SP-49 (cell line): ENCODE data around the genes BUD13, ZPR1 and APOA4.

DNA sequence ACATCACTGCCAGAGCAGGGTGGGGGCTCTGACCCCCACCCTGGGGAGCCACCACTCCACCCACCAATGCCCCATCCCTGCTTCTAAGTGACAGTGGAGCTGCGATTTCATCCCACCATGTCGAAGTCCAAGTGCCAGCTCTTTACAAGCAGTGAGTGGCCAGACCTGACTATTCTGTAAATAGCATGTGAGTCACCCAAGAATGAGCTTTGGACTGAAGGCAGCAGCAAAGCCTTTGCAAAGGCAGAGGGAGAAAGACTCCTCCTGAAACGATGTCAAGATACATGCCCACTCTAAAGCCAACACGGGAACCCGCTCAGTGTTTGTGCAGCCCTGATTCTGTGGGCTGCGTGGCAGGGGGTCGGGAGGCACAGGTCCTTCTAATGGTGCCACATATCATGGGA, 209.4 kb downstream of the BUD13 start:
- PRO-cap, result no peak

DNA sequence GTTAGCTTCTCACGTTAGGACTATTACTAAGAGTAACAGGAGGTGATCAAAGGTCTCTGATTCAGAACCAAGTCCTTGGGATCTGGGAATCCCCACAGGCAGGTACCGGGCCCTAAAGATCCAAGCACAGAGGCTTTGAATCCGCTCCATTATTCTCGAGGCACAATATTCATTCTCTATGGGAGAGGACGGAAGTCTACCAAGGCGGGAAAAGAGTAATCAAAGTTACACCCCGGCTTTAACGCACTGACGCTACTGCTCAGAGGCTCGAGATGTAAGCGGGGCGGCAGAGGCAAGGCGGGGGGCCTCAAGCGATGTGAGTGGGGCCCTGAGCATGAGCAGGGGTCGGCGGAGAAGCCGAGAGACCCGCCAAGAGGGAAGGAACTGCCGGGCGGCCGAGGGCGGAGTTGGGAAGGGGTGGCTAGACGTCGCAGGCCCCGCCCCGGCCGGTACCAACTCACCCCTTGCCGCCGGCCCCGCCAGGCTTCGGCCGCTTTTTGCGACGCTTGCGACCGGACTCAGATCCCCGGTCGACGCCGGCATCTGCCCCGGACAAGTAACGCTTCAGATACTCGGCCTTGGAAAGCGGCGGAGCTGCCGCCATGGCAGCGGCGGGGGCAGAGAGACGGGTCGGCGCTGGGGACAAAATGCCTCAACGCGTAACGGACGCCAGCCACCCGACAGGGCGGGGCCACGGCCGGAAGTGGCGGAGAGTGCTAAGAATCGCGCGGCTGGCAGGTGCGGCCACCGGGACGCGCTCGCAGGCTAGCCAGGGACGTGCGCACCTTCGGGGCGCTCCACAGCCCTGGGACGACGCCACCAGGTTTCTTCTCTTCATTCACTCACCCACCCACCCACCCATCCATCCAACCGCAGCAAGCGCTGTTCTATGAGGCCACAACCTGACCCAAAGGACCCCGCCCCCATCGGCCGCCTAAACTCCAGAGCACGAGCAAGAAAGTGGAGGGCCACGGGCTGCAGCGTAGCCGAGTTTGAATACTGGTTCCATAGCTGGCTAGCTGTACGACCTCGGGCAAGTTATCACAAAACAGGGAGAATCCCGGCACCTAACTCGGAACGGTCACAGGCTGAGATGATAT, at the start of gene BUD13:
TSS of gene BUD13 (minus strand) at position 627 of the 1,100 bp plus-strand sequence.
- PRO-cap, result bidirectional peak, plus-strand start at position 709 of the sequence, minus-strand start at position 684 of the sequence

DNA sequence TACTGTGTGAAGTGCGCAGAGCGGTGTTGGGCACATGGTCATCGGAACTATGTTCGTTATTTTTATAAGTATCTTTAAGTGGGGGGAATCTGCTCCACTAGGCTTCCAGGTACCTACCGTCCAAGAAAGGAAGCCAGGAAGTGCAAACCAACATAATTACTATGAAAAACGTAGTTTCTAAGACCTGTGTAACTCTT, 572 bp upstream of the BUD13 start:
- PRO-cap, result no peak

DNA sequence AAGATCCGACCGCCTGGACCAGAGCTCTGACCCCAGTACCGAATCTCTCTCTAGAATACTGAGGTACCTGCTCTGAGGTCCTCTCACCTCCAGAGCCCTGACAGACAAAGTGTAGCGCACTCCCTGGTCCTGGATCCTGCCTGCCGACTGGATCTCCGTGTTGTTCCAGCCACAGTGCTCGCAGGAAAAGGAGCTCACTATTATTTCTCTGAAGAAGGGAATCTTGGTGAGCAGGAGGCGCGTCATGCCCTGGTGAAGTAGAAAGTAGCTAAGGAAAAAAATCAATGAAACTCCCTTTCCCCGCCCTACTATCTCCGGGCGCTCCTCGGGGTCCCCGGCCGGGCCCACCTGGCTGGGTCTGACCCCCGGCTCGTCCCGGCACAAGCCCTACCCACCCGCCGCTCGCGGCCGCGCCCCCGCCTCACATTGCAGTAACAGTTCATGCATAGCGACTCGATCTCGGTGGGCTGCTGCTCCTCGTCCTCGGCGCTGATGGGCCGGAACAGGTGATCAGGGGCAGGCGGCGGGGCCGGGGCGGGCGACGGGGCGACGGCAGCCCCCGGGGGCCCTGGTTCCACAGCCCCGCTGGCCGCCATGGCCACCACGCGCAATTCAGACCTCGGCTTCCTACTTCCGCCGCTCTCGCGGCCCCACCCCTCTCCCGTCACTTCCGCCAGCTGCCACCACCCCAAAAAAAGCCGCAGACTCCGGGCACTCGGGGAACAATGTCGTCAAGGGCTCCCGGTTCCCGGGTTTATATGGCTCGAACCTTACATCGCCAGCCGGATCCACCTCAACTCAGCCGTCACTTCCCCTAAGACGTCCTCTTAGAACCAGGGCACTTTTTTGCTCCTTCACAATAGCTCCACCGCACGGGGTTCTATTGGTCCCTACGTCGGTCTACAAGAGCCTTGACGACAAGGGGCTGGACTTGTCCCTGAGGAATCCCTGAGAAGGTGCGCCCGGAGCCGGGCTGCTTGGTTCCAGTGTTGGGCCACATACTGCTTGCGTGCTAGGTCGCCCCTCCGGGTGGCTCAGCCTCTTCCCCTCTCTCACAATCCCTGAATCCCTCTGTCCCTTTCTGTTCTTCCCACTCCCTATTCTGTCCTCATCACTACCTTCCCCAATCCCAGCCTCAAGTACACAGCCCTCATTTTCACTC, at the start of gene ZPR1:
TSS of gene ZPR1 (minus strand) at position 629 of the 1,162 bp plus-strand sequence.
- PRO-cap, result bidirectional peak, plus-strand start at position 667 of the sequence, minus-strand start at position 629 of the sequence

DNA sequence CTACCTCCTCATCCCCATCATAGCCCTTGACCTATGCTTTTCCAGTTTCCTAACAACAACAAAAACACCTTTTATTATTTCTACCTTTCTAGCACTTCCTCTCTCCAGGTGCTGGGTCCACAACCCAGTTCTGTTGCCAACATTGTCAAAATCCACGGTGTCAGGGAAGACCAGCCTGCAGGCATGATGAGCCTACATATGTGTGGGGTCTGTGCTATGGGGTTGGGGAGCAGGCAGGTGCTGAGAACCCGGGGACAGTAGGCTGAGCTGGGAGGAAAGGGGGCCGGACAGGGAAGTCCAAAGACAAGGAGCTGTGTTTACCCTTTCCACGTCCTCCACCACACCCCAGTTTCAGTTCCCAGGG, 716 bp upstream of the ZPR1 start:
- PRO-cap, result no peak

DNA sequence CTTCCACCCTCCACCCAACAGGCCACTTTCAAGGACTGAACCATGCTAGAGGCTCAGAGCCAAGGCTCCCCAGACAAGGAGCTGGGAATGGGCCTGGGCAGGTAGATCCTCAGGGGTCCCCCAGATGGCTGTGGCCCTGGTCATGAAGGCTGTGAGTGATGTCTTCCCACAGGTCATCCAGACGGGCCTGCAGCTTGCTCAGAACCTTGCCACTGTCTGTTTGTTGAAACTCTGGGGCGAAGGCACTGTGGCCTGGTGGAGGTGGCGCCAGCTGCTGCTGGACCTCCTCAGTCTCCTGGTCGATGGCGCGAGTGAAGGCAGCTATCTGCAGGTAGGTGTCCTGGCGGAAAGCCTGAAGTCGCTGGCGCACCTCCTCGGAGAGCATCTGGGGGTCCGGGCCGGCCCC, 1.7 kb downstream of the APOA5 start:
- PRO-cap, result no peak

DNA sequence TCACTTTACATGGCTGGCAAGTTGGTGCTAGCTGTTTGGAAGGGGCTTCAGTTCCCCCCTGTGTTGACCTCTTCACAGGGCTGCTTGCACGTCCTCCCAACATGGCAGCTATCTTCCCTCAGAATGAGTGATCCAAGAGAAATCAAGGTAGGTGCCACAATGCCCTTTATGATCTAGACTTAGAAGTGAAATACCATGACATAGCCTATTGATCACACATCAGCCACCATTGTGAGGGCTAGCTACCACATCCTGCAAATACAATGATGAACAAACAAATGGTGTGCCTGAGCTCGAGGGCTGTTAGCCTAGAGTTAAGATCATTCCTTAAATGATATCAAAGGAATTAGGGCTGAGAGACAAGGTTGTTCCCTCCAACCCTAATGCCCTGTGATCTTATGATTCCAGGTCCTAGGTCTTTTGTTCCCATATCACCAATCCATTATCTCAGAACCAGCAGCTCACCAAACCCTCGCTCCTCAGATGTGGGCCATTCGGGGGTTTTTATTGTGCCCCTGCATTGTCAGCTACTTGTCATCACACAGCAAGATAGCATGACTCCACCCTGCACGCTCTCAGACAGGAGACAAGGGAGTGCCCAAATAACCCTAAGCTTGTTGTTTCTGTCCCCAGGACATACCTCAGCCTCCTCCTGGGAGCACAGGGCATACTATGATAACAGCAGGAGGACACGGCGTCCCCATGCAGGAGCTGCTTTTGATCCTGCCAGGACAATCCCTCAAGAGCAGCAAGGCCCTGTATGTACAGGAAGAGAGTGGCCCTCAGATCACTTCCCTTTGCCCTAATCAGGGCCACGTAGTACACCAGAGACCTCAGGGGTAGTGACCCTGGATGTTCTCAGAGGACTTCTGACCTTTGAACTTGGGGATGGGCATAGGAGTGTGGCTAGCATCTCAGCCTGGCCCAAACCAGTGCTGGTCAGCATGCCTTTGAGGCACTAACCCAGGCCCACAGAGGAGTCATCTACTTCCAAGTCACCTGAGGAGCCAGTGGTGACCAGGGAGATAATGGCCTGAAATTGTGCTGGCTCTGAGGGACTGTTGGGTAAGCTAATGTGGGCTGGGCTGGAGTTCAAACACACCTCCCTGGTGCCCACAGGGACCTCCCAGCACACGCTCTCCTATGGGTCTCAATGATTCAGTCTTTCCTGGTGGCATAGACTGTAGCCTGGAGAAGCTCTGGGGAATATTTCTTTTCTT, 9.4 kb downstream of the APOA4 start:
- PRO-cap, result no peak

GRCh38 chr11:116822642-116823075, 445 bp downstream of the APOA4 start:
- PRO-cap, result no peak

GRCh38 chr11:116823076-116823701, at the start of gene APOA4:
Gene APOA4 (minus strand): TSS chr11:116823304.
- PRO-cap, result no peak

- PRO-cap, result no peak
These were observed 3.0 kb upstream of the APOA4 start for GRCh38 chr11:116826021-116826569.

- PRO-cap, result no peak
These were observed 2.8 kb upstream of the APOC3 start for GRCh38 chr11:116826654-116827495.

DNA sequence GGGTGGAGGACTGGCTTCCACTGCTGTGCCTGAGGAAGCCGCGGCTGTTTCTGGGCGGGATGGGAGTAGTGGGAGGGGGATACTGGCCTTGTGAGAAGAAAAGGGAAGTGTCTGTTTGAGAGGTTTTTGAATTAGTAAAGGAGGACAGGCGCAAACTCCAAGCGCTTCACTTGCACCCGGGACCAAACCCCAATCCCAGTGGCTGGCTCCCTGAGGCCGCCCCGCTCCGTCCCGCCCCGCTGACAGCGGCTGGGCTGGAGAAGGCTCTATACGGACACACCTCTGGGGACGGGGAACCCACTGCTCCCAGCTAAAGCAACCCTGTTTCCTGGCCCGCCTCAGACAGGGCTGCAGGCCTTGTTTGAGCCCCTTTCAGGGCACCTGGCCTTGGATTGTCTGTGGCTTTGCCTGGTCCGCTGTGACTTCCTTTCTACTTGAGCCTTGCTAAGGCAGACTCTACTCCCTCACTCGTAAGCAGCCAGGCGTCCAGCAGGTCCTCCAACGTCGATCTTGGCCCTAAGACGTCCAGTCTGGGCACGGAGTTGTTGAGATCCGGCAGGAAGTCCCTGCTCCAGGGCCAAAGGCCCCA, 2.2 kb downstream of the APOA1 start:
- PRO-cap, result no peak

GRCh38 chr11:116849931-116850874, 12.8 kb upstream of the APOA1 start:
- PRO-cap, result no peak

DNA sequence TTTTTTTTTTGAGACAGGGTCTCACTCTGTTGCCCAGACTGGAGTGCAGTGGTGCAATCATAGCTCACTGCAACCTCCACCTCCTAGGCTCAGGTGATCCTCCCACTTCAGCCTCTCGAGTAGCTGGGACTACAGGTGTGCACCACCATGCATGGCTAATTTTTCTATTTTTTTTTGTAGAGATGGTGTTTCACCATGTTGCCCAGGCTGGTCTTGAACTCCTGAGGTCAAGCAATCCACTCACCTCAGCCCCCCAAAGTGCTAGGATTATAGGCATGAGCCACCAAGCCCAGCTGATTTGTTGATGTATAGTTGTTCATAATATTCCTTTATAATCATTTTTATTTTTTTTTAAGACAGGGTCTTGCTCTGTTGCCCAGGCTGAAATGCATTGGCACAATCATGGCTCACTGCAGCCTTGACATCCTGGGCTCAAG, 110.5 kb upstream of the APOA1 start:
- PRO-cap, result no peak

GRCh38 chr11:116979750-116980537, 118.3 kb downstream of the SIK3 start:
- PRO-cap, result no peak

GRCh38 chr11:117137459-117137820, 6.6 kb upstream of the PAFAH1B2 start:
- PRO-cap, result no peak

DNA sequence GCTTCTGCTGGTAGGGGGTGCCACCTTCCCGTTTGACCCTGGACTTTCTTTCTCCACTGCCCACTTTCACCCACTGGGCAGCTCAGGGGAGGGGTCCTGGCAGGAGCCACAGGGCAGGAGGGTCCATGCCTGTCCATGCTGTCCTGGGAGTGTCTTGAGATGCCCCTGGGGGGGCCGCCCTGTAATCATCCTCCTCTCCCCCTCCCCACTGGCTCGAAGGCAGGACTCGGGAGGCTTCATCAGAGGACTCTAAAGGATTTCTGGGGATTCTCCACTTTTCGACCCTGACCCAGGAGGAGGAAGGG, 1.1 kb downstream of the TAGLN start:
- PRO-cap, result no peak

DNA sequence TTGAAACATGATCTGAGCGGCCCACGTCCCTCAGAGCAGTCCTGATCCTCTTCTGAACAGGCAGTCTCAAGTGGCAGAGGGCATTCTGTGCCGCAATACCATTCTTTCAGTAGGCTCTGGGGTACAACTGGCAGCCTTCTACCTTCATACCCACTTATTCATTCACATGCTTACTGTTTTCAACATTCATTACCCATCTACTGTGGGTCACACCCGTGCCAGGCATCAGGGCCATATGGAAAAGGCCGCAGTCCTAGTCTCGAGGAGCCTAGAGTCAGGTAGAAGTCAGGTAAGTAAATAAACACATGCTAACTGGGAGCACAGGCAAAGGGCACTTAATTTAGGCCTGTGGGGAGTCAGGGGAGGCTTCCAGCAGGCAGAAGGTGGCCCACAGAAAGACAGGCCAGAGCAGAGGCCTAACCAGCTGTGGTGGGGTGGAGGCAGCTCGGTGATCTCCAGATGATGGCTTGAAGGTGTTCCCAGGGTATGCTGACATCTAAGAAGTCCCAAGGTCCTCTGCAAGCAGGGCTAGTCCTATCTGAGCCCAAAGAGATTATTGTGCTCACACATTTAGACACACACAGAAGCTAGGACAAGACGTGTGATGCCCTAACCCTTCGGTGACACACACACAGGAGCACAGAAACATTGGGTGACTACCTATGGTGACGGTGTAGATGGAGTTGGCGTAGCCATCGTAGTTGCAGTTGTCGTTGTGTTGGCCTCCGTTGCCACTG, 8.3 kb downstream of the PCSK7 start:
- PRO-cap, result no peak

GRCh38 chr11:117224181-117225118, 7.4 kb downstream of the PCSK7 start:
- PRO-cap, result no peak

DNA sequence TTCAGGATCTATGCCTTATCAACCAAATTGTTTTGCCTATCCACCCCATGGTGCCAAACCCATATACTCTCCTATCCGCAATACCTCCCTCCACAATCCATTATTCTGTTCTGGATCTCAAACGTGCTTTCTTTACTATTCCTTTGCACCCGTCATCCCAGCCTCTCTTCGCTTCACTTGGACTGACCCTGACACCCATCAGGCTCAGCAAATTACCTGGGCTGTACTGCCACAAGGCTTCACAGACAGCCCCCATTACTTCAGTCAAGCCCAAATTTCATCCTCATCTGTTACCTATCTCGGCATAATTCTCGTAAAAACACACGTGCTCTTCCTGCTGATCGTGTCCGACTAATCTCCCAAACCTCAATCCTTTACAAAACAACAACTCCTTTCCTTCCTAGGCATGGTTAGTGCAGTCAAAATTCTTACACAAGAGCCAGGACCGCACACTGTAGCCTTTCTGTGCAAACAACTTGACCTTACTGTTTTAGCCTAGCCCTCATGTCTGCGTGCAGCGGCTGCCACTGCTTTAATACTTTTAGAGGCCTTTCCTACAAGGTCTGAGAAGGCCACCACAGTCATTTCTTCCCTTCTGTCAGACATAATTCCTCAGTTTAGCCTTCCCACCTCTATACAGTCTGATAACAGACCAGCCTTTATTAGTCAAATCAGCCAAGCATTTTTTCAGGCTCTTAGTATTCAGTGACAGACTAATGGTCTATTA, 12.0 kb downstream of the FXYD2 start:
- PRO-cap, result no peak